Measurements from ENCODE around the genes CANX, LTC4S and TBC1D9B.

DNA sequence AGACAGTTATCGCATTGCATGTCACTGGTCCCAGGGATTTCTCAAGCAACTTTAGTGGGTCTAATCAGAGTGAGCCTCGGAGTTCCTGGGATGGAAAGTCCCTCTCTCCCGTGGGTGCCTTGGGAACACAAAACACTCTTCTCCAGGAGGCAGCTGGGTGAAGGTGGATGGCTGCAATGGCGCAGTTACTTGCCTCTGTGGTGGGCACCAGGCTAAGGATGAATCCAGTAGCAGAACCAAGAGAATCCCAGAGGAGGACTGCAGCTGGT is 33.9 kb upstream of the ADAMTS2 start:
- PRO-cap, result unidirectional peak, plus-strand start at position 67 of the sequence
- RAMPAGE, long total RNA, 5 experiments, result no peak in any of the 5 experiments
- RRBS, result no CpG with 5 or more reads among the region's 4 CpGs

DNA sequence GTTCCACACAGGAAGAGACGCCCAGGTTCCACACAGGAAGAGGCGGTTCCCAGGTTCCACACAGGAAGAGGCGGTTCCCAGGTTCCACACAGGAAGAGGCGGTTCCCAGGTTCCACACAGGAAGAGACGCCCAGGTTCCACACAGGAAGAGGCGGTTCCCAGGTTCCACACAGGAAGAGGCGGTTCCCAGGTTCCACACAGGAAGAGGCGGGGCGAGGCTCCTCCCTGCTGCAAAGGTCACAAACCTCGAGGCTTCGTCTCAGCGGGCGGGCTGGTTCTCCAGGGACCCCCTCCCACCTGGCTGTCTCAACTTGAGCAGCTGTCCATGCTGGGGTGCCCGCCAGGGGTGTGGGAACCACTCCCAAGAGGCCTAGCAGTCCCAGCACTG is 94.3 kb upstream of the RUFY1 start:
- PRO-cap, result no peak
- RAMPAGE, long total RNA, 5 experiments, result no peak in any of the 5 experiments
- RRBS, result no CpG with 5 or more reads among the region's 14 CpGs

DNA sequence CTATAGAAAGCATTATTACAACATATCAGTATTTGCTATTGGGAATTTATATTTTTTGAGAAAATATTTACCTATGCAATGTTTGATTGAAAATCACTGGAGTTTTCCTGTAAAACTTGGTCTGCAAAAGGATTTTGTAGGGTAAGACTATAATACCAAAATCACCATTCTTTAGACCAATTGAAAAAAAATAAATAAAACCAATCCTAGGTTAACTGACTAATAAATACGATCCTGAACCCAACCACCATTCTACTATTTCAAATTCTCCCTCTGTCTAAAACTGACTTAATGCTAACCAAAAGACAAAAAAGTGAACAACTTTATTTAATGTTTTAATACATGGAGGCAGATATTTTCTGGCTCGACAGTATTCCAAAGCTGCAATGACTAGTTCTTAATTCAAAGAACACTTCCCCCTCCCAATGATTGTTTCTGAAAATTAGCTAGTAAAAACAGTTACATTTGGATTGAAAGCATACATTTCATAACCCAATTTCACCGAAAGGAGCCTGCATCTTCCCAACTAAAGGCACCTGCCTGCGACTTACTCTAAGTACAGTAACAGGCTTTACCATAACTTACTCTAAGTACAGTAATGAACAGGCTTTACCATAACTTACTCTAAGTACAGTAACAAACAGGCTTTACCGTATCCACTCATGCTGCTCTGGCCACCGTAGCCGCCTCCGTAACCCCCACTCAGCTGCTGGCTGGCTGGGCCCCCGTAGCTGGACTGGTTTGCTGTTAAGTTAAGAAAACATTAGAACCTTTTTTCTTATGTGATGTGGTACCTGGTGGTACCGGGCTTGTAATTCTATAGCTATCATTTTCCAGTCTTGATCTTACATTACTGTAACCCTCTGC is 7.8 kb downstream of the HNRNPH1 start:
- PRO-cap, result no peak
- RAMPAGE, long total RNA, 5 experiments, result start-site peak on the minus strand in 1 of 5 experiments, centred at position 706 of the sequence, 20 reads per replicate
- RRBS, result no CpG with 5 or more reads among the region's 10 CpGs

GRCh38 chr5:179658439-179658857 is 22.4 kb downstream of the CBY3 start:
- PRO-cap, result no peak
- RAMPAGE, long total RNA, 5 experiments, result no peak in any of the 5 experiments
- RRBS, result no CpG with 5 or more reads among the region's 12 CpGs

DNA sequence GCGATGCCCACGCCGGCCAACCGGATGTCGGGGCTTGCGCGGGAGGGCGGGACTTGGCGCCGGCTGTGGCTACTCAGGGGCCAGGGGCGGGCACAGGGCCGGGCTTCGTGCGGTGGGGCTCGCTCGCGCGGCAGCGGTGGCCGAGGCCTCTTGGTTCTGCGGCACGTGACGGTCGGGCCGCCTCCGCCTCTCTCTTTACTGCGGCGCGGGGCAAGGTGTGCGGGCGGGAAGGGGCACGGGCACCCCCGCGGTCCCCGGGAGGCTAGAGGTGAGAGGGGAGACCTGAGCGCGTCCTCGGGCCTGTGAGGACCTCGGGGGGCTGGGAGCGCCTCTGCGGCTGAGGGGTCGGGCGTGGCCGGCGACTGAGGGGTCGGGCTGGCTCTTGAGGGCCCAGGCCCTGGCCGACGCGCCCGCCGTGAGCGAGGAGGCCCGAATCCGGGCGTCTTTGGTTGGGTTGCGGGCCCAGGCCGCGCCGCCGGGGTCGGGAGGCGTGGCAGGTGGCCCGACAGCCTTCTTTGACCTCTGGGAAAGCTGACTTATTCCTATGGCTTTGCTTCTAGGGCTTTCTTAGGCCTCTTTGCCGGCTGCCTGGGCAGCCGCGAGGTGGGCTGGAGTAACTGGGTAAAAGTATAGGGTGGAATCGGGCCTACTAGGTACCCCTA is at the start of gene CANX:
CANX (plus strand) TSS at position 133 of the 662 bp plus-strand sequence.
- PRO-cap, result bidirectional peak, plus-strand start at position 101 of the sequence, minus-strand start outside the sequence
- RAMPAGE, long total RNA, 5 experiments, result start-site peak on the plus strand in 5 of 5 experiments, centred at positions 157 to 173 of the sequence, 631 to 6,602 reads per replicate
- RRBS, result 1% methylated on average over 33 of the region's 67 CpGs

- PRO-cap, result no peak
- RAMPAGE, long total RNA, 5 experiments, result no peak in any of the 5 experiments
- RRBS, result no CpG with 5 or more reads among the region's 6 CpGs
Measured at GRCh38 chr5:179709581-179710156, 10.9 kb downstream of the CANX start.

DNA sequence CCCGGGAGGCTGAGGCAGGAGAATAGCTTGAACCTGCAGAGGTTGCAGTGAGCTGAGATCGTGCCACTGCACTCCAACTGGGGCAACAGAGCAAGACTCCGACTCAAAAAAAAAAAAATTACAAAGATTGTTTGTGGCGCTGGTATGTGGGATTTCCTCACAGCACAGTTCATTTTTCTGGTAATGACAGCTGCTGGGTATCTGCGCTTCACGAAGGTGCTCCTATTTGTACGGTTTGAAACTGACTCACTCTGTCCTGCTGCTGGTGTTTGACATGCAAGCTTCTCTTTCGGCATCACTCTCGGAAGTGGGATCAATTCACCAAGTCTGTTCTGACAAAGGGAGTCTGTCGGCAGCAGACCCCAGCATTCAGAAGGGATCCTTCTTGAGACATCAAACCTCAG is 26.3 kb downstream of the MAML1 start:
- PRO-cap, result no peak
- RAMPAGE, long total RNA, 5 experiments, result no peak in any of the 5 experiments
- RRBS, result no CpG with 5 or more reads among the region's 10 CpGs

DNA sequence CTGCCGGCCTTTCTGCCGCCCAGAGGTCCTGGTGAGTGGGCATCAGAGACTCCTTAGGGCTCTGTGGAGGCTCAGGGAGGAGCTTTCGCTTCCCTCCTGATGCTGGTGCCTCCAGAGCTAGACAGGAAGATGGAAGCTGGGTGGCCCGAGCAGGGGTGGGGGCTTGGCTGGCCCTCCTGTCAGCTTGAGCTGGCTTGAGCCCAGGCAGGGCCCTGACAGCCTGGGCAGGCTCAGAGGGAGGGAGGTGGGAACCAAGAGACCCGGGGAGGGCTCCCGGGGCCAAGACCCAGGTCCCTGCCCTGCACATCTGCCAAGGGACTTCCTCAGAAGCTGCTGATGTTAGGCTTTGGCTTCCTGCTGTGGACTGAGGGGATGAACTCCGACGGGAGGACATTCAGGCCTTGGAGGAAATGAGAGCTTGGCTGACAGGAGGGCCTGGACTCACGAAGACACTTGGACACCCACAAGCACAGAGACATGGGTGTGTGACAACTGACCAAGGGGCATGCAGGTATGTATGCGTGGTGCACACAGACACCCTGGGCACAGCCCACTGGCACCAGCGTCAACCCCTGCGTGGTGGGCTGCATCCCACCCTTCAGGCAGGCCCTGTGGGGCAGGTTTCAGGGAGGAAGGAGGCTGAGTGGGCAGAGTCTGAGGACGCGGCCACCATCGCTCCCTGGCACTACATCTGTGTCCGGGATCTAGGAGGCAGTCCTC is 1.8 kb upstream of the LTC4S start:
- PRO-cap, result no peak
- RAMPAGE, long total RNA, 5 experiments, result start-site peak on the plus strand in 3 of 5 experiments, centred at positions 313 to 617 of the sequence, 7 to 8 reads per replicate
- RRBS, result 89% methylated on average over 1 of the region's 16 CpGs

GRCh38 chr5:179793336-179794576 is at the start of gene LTC4S:
Gene LTC4S, plus strand, starts transcription at chr5:179793986.
- PRO-cap, result bidirectional peak, plus-strand start at chr5:179793955, minus-strand start at chr5:179793878
- RAMPAGE, long total RNA, 5 experiments, result start-site peak on the plus strand in 1 of 5 experiments, at chr5:179793340-179794048 at its widest, 6 reads per replicate
- RRBS, result no CpG with 5 or more reads among the region's 23 CpGs

GRCh38 chr5:179797546-179798230 is 3.9 kb downstream of the LTC4S start:
- PRO-cap, result no peak
- RAMPAGE, long total RNA, 5 experiments, result no peak in any of the 5 experiments
- RRBS, result 90% methylated on average over 15 of the region's 40 CpGs

DNA sequence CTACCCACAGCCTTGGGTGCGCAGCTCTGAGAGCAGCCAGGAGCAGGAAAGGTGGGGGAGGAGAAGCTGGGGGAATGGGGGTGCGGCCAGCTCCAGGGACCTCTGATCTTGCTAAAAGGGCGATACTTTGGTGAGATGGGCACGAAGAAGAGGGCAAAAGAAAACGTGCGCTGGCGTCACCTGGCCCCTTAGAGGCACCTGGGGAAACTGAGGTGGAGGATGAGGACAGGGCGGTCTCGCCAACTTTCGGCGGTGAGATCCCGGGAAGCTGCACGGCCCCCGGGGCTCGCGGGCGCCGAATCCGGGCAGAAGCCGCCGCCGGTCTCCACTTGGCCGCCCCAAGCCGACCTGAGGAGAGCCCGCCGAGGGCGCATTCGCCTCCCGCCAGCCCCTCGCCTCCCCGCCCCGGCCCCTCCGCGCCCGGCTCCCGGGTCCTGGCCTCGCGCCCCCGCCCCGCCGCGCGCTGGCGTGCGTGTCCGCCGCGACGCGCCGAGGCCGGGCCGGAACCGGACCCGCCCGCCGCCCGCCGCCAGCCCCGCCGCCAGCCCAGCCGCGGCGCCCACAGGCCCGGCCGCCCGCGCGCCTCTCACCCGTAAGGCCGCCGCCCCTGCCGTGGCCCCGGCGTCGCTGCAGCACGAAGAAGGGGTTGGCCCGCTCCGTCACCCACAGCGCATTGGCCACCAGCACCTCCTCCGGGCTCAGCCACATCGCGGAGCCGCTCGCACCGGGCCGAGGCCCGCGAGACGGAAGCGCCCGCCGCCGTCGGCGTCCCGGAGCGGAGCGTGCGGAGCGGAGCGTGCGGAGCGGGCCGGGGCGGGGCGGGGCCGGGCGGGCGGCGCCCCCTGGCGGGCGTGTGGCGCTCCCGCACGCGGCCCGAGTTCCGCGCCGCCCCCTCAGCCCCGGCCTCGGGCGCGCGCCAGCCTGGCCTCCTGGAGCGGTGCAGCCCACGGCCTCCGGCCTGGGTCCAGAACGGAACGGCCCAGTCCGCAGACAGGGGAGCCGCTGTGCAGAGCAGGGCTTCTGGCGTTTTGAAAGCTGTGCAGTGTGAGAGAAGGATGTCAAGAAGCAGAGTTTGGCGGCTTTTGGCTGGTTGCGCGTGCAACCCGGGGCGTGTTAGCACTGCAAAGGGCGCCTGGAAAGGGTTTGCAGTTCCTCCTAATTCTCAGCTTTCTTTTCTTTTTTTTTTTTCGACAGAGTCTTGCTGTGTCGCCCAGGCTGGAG is at the start of gene TBC1D9B:
TBC1D9B (minus strand) TSS at position 784 of the 1,221 bp plus-strand sequence.
- PRO-cap, result bidirectional peak, plus-strand start at position 982 of the sequence, minus-strand start at position 740 of the sequence
- RAMPAGE, long total RNA, 5 experiments, result start-site peak on the minus strand in 5 of 5 experiments, centred at positions 724 to 758 of the sequence, 19 to 346 reads per replicate
- RRBS, result 2% methylated on average over 93 of the region's 142 CpGs

GRCh38 chr5:179969068-179969544 is 61.4 kb upstream of the TBC1D9B start:
- PRO-cap, result no peak
- RAMPAGE, long total RNA, 5 experiments, result no peak in any of the 5 experiments
- RRBS, result no CpG with 5 or more reads among the region's 4 CpGs

- PRO-cap, result no peak
- RAMPAGE, long total RNA, 5 experiments, result start-site peak on the minus strand in 2 of 5 experiments, at chr5:179973453-179973585 at its widest, 5 to 7 reads per replicate
- RRBS, result no CpG with 5 or more reads among the region's 8 CpGs
Measured at GRCh38 chr5:179973166-179973608, 65.5 kb upstream of the TBC1D9B start.

- PRO-cap, result no peak
- RAMPAGE, long total RNA, 5 experiments, result no peak in any of the 5 experiments
- RRBS, result no CpG with 5 or more reads among the region's 20 CpGs
Measured at GRCh38 chr5:179975016-179975510, 67.4 kb upstream of the TBC1D9B start.

DNA sequence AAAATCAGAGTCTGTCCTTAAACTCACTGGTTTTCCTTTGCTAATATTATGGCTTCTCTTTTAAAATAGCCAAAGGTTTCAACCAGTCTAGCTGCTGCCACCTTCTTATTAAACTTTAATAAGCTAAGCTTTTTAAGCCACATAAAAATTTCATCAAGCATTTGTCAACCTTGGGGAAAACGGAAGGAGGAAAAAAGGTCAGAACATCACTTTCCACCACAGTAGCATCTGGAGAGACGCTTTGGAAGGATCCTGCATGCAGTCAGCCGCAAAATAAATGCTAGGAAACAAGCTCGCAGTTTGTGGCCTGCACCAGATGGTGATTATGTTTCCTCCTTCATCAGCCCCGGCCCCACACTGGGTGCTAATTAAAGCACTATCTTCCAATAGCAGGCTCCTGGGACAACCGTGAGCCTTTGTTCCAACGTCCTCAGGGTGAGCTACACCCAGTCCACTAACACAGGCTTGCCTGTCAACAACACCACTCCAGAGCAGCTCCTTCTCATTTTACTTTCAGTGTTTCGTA is 64.1 kb downstream of the RNF130 start:
- PRO-cap, result no peak
- RAMPAGE, long total RNA, 5 experiments, result no peak in any of the 5 experiments
- RRBS, result no CpG with 5 or more reads among the region's 8 CpGs

DNA sequence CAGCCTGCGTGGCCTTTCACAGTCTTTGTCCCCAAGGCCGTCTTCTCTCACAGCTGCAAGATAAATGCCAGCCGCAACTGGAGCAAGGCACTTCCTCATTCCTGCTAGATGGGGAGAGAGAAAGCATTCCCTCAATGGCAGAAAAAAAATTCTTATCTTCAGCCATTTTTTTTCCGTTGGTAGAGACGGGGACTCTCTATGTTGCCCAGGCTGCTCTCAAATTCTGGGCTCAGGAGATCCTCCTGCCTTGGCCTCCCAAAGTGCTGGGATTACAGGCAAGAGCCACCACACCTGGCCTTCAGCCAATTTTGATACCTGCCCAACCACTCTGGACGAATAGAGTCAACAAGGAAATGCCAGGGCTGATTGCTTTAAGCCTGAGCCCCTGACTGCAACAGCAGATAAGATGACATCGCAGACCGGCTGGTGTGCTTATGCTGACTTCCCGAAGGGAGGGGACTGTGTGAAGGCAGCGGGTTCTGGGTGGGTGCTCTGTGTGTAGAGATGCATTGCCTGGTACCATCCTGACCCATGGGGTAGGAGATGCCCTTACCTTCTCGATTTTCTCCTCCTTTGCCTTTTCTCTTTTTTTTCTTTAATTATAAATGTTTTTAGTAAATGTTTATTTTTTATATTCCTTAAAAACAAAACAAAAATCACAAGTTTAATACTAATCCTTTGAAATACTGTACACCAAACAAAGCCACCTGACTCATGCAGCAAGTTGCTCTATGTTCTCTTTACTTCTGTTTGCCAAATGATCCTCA is 13.6 kb upstream of the RNF130 start:
- PRO-cap, result no peak
- RAMPAGE, long total RNA, 5 experiments, result no peak in any of the 5 experiments
- RRBS, result no CpG with 5 or more reads among the region's 11 CpGs

DNA sequence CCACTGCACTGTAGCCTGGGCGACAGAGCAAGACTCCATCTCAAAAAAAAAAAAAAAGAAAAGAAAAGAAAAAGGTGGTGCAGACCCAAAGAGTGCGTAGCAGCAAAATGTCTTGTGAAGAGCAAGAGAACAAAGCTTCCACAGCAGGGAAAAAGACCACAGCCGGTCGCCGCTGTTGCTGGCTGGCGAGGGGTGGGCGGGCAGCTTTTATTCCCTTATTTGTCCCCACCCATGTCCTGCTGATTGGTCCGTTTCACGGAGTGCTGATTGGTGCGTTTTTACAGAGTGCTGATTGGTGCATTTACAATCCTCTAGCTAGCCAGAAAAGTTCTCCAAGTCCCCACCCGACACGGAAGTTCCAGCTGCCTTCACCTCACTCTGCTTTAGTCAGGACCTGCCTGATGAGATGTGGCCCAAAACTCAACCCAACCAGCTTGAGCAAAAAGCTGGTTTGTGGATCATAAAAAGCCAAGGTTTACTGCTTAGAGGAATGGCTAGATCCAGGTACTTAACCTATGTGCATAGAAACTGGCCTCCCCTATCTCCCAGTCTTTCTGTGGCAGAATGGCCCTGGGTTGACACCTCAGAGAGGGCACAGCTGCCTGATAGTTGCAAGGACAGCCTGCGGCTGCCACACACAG is 1.2 kb upstream of the RASGEF1C start:
- PRO-cap, result no peak
- RAMPAGE, long total RNA, 5 experiments, result no peak in any of the 5 experiments
- RRBS, result no CpG with 5 or more reads among the region's 13 CpGs

DNA sequence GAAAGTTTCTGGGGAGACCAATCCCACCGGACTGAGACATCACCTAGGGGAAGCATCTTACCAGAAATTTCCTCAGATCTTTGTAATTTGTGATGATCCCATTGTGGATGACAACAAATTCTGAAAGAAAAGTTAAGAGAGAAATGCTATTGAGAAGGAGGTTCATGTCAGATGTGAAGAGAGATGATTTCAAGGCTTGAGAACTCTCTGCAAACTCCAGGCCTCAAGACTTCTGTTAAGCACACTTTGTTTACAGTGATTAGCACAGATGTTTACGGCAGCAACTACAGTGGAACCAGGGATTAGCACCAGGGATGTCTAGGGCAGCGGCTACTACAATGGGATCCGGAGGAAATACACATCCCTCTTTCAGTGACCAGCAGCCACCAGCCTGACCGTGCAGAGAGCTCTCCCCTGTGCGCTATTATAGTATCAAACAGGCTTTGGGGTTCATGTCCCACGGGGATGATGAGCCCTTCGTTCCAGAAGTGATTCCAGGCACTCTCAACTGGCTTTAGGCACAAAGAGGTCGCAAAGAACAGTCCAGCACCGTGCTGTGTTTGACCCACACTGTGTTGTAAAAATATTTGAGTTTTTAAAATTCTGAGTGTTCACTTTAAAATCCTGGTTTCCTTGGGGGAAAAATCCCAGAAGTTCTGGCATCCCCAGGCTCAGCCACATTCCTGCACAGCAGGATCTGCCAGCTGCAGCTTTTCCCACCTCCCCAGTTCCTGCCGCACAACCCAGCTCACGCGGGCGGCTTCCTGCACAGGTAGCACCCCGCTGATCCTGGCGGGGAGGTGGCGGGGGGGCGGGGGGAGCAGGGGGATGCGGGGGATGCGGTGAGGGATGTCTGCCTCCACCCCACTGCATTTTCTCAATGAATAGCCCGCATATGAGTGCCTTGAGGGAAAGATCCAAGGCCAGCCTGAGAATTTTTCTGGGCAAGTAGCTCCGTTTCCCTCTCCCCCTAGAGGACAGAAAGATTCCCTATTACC is 21.4 kb downstream of the GFPT2 start:
- PRO-cap, result no peak
- RAMPAGE, long total RNA, 5 experiments, result no peak in any of the 5 experiments
- RRBS, result no CpG with 5 or more reads among the region's 22 CpGs

GRCh38 chr5:180648697-180649318 is 592 bp downstream of the FLT4 start:
- PRO-cap, result no peak
- RAMPAGE, long total RNA, 5 experiments, result no peak in any of the 5 experiments
- RRBS, result 10% methylated on average over 50 of the region's 80 CpGs

- PRO-cap, result no peak
- RAMPAGE, long total RNA, 5 experiments, result no peak in any of the 5 experiments
- RRBS, result no CpG with 5 or more reads among the region's 14 CpGs
Measured at GRCh38 chr5:180688605-180689390, 39.4 kb upstream of the FLT4 start.